ENCODE data around the gene AGPAT3.

DNA sequence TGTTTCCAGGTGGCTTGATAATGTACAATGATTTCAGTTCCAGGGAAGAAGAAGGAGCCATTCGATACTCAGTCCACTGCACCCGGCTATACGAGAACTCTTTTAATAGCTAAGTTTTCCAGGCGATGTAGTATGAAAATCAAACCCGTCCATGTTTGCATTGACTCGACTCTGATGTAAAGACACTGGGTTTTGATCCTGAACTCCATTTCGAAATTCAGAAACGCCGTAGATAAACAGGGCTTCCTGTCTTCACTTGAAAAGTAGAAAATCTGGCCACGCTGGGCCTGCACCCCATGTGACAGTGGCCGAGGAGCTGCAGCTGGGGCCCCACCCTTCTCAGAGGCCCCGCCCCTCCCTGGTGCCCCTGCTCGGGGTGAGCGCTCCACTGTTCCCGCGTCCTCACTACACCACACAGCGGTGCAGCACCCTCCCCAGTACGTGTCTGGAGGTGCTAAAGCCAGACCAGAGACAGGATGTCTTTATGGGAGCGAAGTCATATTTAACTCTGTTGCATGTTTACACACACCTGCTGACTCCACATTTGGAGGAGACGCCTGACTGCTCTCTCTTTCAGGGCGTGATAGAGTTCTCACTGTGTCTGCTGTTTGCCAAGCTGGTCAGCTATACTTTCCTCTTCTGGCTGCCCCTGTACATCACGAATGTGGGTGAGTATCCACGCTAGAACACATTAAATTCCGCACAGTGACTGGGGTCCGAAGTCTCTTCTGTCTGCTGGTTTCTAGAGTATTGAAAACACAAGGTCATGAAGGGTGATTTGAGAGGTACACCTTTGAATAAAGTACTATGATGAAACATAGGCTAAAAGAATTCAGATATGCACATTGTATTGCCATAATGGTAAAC, 48.1 kb downstream of the SLC37A1 start:
- PRO-cap = no peak

DNA sequence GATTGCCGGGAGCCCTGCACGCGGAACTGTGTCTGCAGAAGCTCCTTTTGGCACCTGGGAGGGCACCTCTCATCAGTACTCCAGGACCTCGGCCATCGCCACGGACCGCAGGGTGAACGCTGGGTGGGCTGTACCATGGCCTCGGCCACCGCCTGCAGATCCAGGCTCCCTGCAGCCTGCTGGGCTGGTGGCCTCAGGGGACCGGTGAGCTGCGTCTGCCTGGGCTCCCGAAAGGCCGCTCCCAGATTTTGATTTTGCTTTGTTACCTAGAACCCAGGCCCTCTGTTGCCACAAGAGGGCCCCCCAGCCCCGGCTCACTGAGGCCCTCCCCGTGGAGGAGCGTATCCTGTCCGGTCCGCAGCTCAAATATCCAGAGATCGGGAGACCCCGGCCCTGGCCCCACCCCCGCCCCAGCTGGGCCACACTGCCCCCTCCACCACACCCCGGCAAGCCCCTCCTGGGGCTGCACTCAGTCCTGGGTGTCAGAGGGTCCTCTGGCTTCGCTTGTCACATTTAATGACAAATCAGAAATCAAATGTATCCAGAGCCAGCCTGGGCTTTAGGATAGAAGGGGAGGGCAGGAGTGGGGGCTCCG, 60.2 kb upstream of the PDE9A start:
- PRO-cap = no peak

DNA sequence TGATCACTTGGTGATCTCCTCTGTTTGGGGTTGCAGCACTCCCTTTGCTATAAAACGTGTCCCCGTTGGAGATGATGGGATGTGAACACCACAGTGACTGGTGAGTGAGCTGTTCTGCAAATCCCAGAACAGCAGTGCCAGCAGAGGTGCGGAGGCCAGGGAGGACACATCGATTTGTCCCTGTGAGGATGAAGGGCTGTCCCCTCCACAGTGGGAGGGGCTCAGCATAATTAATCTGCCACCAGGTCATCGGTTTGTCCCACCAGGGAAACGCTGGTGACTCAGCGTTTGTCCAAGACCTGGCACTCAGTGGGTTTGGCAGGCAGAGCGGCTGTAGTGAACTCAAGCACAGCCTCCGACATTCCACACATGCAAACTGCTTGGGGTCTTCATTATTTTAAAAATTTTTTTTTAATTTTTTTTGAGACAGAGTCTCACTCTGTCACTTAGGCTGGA, 22.8 kb upstream of the PDE9A start:
- PRO-cap = no peak

DNA sequence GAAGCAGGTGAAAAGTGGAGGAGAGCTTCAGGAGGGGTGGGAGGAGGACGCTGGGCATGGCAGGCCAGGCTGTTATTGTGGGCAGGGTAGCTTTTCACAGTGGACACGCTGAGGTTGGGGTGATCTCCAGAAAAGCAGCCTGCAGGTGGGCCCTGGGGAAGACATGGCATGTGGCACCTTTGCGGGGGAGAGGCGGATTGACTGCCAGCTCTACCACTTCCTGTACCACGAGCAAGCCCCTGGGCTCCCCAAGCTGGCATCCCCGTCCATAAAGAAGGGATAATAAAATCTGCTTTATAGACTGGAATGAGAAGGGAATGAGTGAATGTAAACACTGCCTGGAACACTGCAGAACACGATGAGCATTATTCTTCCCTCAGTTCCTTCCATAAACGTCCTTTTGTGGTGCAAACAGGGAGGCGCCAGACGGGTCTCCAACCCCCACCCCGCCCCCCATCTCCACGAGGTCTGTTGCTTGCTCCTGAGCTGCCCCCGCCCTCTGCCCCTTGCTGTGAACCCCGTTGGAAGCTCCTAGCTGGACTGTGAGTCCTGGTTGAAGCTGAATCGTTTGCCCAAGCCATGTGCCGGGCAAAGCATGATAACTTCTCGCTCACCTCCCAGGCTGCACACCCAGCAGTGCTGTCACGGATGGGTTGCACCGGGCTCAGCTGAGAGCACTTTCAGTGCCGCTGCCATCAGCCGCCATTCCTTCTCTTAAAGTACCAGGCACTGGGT, 2.1 kb downstream of the PDE9A start:
- PRO-cap = no peak

GRCh38 chr21:42746034-42746503, 92.6 kb downstream of the PDE9A start:
- PRO-cap = no peak

DNA sequence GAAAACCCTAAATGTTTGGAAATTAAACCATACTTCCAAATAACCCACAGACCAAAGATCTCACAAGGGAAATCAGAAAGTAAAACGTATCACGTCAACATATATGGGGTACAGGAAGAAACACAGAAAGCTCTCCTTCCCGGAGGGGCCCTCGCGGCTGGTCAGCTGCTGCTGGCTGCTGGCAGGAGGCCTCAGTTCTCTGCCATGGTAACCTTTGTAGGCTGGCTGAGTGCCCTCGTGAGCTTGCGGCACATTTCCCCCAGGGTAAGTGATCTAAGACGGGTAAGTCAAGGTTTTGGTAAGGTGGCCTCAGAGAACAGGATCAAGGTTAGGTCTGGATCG, 34.1 kb downstream of the WDR4 start:
- PRO-cap = no peak

GRCh38 chr21:43091910-43092476, 15.4 kb downstream of the U2AF1 start:
- PRO-cap = no peak

DNA sequence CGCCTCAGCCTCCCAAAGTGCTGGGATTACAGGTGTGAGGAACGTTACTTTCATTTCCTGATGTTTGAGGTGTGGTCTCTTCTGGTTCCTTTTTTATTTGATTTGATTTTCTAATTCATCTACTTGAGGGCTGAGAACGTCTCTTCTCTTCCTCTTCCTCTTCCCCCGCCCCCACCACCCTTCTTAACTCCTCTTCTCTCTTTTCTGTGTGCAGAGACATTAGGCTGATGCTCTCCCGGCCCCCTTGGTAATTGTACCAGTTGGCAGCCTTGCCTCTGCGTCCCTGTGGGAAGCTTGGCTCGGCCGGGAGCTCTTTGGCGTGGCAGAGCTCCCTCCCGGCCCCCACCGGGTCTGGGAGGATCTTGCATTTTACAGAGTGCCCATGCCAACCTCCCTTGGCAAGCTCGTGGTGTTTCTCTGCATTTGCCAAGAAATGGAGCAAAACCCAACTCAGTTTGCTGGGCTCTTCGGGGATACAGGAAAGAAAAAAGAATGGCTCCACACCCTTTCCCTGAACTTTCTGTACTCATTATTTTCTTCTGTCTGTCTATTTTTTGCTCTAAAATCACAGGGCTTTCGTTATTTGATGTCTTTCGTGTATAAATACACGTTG, 20.0 kb downstream of the CRYAA start:
- PRO-cap = no peak

DNA sequence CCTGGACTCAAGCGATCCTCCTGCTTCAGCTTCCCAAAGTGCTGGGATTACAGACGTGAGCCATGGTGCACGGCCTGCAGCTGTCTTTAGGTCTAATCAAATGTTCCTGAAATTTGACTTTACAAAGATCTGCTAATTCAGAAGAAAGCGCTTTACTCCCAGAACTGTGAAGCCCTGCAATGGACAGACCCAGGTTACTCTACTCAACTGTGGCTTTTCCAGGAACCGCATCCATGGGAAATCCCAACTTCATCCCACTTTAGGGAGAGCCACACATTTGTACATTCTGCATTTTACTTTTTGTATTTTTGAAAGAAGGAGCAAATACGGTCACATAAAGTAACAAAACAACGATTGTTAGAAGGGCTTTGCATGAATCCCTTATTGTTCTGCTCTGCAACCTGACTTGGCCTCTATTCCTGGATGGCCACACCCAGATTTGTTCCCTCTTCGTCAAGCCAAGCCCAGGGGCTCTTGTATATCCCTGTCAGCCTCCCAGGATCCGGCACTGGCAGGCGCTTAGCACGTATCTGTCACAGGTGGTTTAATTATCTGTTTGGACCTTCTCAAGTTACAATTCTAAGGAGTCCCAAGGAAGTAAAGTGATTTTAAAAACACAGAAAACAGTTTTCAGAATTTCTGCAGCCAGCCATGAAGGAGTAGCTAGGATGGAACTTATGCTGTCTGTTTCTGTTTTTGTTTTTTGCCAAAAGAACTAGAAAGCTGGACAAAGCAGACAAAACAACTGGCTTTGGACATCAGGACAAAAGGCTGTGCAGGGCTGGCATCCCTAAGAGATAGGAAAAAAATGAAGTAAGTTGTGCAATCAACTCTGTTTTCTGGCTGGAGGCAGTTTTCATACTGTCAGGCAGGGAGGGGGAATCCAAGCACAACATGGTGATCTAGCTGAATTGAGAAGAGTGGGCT, 28.0 kb downstream of the CRYAA start:
- PRO-cap = no peak

GRCh38 chr21:43345784-43346436, 81.0 kb downstream of the SIK1 start:
- PRO-cap = no peak

GRCh38 chr21:43369107-43369623, 57.8 kb downstream of the SIK1 start:
- PRO-cap = no peak

GRCh38 chr21:43674964-43675397, 15.6 kb downstream of the RRP1B start:
- PRO-cap = no peak

DNA sequence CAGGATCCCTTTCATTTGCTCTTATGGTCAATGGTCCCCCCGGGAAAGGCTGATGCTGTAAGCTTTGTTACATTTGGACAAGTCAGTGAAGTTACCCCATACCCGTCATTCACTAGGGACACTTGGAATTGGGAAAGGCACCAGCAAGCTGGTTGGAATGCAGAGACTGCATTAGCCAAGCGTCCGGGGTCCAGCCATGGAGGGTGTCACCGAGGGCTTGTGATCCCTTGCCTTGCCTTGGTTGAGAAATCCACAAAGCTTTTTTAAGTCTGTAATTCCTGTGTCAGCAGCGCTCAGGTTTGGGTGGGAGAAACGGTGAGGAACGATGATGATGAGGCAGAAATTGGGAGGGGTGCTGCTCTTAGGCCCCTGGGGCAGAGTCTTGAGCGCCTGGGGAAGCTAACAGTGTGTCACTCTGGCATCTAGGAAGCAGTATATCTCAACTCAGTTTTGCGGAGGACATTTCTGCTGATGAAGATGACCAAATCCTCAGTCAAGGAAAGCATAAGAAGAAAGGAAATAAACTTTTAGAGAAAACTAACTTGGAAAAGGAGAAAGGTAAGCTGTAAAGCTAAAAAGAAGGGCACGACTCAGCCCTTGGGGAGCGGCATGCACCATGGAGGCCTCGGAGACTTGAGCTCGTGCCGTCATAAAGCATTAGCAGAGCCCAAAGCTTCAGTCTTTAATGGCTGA, 27.2 kb downstream of the RRP1B start:
- PRO-cap = no peak

GRCh38 chr21:43759770-43760426, 16.2 kb downstream of the CSTB start:
- PRO-cap = no peak

GRCh38 chr21:43864836-43865579, at the start of gene AGPAT3:
Gene AGPAT3, plus strand, starts transcription at chr21:43865223.
- PRO-cap = bidirectional peak, plus-strand start at chr21:43865488, minus-strand start at chr21:43865121

DNA sequence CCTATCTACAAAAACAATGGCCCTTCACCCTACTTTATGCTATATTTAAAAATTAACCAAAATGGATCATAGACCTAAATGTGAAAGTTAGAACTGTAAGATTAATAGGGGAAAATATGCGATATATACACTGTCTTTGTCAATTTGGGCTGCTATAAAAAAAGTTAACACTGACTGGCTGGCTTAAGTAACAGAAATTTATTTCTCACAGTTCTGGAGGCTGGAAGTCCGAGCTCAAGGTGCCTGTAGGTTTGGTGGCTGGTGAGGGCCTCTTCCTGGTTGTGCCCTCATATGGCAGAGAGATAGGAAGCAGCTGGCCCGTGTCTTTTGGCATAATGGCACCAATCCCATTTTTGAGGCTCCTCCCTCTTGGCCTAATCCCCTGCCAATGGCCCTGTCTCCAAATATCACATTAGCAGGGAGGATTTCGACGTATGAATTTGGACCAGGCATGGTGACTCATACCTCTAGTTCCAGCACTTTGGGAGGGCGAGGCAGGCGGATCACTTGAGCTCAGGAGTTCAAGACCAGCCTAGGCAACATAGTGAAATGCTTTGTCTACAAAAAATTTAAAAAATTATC, 37.3 kb downstream of the AGPAT3 start:
- PRO-cap = no peak

- PRO-cap = no peak
Measured at GRCh38 chr21:43916185-43917058, 51.4 kb downstream of the AGPAT3 start.

DNA sequence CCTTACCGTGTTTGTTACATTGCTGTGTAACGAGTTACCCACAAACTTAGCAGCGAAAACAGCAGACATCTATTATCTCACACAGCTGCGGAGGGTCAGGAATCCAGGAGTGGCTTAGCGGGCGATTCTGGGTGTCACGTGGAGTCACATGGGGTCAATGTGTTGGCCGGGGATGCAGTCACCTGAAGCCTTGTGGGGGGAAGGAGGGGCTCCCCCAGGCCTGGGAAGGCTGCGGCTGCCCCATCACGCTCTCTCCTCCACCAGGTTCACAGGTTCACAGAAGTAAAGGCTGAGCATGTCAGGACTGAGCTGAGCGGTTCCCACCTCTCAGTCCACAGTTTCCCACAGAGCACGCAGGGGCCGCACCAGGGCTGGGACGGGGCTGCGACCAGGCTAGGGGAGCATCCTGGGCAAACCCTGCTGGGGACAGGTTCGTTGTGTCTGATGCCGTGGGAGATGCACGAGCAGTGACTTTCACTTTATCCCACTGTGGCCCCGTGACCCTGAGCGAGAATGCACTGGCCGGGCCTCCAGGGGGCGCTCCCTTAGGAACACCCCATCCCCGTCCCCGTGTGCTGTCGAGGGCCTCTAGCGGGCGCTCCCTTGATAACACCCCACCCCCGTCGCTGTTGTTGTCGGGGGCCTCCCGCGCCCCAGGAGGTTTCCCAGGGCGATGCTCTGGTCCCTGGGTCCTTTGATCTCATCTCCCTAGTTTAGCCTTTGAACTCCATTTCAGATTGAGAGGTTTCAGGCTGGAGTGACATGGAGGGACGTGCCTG, 73.2 kb upstream of the TRAPPC10 start:
- PRO-cap = no peak

GRCh38 chr21:43985919-43986768, 26.0 kb upstream of the TRAPPC10 start:
- PRO-cap = no peak

DNA sequence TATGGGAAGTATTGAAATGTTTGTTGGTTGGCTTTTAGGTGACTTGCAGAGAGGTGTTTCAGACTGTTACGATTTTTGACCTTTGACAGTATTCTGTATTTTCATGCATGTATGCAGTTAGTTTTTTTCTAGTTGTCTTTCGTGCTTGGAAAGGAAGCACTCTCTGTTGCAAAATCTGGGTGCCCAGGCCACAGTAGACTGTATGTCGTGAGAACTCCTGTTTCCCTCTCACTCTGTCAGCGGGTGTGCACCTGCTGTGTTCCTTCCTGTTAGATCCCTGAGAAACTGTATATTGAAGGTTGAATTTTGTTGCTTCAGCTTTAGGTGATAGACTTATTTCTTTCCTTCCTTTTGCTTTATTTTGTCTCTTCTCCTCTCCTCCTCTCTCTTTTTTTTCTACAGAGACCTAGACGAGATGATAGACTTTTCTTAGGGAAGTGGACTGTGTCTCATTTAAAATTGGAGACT, 1.3 kb downstream of the TRAPPC10 start:
- PRO-cap = no peak